ENCODE results near the gene MPP3.

GRCh38 chr17:42675876-42676253 lies 929 bp downstream of the PLEKHH3 start:
- PRO-cap = bidirectional peak, plus-strand start at chr17:42676089, minus-strand start at chr17:42676011
- RAMPAGE, long total RNA, 4 experiments = no peak in any of the 4 experiments

DNA sequence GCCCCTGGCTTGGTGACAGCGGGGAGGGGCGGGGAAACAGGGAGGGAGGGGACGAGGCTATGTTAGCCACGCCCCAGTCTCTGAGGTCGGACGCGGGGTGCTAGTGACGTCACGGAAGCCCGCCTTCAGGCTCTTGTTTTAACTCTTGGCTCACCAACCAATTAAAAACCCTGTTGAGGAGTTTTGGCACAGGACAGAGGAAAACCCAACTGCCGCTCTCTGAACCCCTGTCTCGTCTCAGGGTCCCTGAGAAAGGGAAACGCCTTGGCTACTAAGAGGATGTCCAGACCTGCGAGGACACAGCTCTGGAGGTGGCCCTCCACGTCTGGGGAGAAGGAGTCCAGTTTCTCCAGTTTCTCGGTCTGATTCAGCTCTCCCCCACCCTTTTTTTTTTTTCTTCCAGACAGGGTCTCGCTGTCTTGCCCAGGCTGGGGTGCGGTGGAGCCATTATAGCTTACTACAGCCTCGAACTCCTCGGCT lies 450 bp upstream of the PLEKHH3 start:
- PRO-cap = no peak
- RAMPAGE, long total RNA, 4 experiments = no peak in any of the 4 experiments

DNA sequence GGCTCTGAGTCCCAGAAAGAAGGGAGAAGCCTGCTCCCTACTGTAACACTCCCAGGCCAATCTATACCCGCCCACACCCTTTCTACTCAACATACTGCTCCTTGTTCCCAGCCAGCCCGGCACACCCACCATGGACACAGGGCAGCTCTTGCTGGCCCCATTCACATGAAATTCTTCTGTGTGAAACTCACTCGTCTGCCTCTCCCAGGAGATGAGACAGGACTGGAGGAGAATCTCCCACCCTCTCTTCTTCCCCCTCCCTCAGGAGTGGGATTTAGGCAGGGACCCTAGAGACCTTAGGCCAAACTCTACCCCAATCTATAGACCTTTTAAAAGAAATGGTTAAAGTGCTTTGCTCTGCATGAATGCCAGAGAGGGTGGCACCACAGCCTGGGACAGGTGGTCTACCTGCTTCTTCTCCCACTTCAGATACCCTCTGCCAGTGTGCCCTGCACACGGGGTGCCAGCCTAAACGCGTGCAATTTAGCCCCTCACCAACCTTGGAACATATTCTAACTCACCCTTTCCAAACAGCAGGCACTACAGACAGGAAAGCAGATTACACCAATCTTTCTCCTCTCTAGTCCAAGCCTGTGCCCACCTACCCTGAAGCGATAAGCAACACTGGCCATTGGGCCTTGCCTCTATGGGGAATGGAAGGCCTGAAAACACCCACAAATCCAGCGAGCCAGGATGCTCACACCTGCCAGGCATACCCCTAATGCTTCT lies 18.8 kb downstream of the CNTNAP1 start:
- PRO-cap = no peak
- RAMPAGE, long total RNA, 4 experiments = start-site peak on the minus strand in 2 of 4 experiments, centred at positions 209 to 334 of the sequence, 26 to 27 reads per replicate

- PRO-cap = no peak
- RAMPAGE, long total RNA, 4 experiments = no peak in any of the 4 experiments
These were observed 27.5 kb downstream of the CNTNAP1 start for GRCh38 chr17:42709523-42710539.

- PRO-cap = no peak
- RAMPAGE, long total RNA, 4 experiments = no peak in any of the 4 experiments
These were observed 688 bp downstream of the AOC3 start for GRCh38 chr17:42851774-42851999.

GRCh38 chr17:42886235-42886799 lies 14.3 kb upstream of the G6PC1 start:
- PRO-cap = no peak
- RAMPAGE, long total RNA, 4 experiments = no peak in any of the 4 experiments

- PRO-cap = no peak
- RAMPAGE, long total RNA, 4 experiments = no peak in any of the 4 experiments
These were observed 13.8 kb upstream of the G6PC1 start for GRCh38 chr17:42886866-42887211.

- PRO-cap = no peak
- RAMPAGE, long total RNA, 4 experiments = no peak in any of the 4 experiments
These were observed 7.4 kb upstream of the G6PC1 start for GRCh38 chr17:42893048-42893754.

GRCh38 chr17:42910985-42911264 lies 10.3 kb downstream of the G6PC1 start:
- PRO-cap = no peak
- RAMPAGE, long total RNA, 4 experiments = no peak in any of the 4 experiments

GRCh38 chr17:42979381-42979751 lies 514 bp downstream of the PTGES3L start:
- PRO-cap = no peak
- RAMPAGE, long total RNA, 4 experiments = no peak in any of the 4 experiments

DNA sequence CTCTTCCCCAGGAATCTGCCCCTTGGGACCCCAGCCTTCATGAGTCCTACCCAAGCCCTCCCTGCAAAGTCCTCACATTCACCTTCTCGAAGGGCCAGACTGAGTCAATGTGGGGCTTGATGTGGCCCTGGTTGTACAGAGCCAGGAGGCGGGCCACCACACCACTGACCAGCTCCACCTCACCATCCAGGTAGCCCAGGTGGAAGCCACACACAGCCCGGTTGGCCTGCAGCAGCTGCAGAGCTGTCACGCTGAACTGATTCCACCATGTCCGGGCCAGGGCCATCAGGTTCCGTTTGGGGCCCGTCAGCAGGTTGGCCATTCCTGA lies 6.0 kb downstream of the VAT1 start:
- PRO-cap = no peak
- RAMPAGE, long total RNA, 4 experiments = start-site peak on the minus strand in 1 of 4 experiments, centred at position 110 of the sequence, 59 reads per replicate

- PRO-cap = bidirectional peak, plus-strand start at chr17:43170306, minus-strand start at chr17:43170305
- RAMPAGE, long total RNA, 4 experiments = start-site peak on the plus strand in 4 of 4 experiments, at chr17:43170437-43170598 at its widest, 10 to 29 reads per replicate; start-site peak on the minus strand in 4 of 4 experiments, at chr17:43170286-43170406 at its widest, 12 to 24 reads per replicate
These were observed 779 bp upstream of the NBR1 start for GRCh38 chr17:43169976-43170894.

DNA sequence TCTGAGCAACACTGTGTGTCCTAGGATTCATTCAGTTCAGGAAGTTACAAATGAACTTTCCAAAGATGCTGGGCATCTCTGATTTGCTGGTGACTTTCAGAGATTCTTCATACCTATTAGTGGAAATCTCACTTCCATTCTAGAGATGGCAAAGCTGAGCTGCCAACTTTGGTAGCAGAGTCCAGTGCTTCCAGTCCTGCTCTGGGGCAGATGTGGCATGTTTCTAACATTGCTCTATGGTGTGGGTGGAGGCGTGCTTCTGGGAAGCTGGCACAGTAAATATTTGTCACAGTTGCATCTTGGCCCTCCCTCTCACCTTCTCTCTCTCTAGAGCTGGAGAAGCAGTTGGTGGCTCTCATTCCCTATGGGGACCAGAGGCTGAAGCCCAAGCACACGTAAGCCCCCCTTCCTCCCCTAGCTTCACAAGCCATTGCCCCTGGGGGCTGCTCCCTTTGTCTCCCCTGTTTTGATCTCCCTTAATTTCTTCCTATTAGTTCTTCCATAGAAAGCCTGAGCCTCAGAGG lies 1.9 kb downstream of the TMEM106A start:
- PRO-cap = no peak
- RAMPAGE, long total RNA, 4 experiments = no peak in any of the 4 experiments

DNA sequence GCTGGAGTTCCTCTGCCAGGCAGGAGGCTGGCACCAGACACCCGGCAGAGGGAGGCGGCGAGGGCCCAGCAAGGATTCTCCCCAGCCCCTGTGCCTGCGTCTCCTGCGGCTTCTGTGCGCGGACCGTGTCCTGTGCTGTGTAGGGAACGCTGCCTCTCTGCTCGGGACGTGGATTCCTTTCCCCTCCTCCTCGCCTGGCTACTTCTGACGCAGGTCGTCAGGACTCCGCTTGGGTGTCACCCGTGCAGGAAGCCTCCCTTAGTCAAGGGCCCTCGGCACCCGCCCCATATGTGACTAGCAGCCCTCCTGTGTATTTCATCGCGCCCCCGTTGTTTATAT lies 18.0 kb upstream of the CCDC200 start:
- PRO-cap = no peak
- RAMPAGE, long total RNA, 4 experiments = no peak in any of the 4 experiments

- PRO-cap = no peak
- RAMPAGE, long total RNA, 4 experiments = no peak in any of the 4 experiments
These were observed 44.7 kb upstream of the CCDC200 start for GRCh38 chr17:43273170-43273505.

GRCh38 chr17:43290987-43291431 lies 62.6 kb upstream of the CCDC200 start:
- PRO-cap = no peak
- RAMPAGE, long total RNA, 4 experiments = no peak in any of the 4 experiments

DNA sequence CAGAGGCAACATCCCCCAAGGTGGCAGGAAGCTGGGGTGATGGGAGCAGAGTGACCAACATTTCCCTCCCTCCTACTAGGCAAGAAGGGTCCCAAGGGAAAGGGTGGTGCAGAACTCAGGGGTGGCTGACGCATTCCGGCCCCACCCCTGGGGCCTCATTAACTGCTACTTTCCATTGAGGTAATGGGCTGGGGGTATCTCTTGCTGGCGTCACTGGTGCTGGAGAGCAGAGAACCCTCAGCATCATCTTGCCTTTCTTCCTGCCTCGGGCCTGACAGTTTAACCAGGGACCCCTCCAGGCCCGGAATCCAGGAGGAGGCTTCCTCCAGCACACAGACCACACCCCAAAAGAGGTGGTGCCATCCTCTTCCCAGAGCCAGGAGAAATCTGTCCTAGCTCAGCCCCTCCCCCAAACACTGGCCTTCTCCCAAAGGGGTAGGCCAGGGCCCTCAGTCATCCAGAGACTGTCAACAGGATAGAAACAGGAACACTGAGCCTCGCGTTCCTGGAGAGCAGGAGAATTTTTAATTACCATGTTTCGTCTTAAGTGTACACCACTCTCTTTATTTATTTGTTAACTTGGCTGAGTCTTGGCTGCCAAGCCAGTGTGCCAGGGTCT lies 5.3 kb downstream of the ETV4 start:
- PRO-cap = no peak
- RAMPAGE, long total RNA, 4 experiments = no peak in any of the 4 experiments

DNA sequence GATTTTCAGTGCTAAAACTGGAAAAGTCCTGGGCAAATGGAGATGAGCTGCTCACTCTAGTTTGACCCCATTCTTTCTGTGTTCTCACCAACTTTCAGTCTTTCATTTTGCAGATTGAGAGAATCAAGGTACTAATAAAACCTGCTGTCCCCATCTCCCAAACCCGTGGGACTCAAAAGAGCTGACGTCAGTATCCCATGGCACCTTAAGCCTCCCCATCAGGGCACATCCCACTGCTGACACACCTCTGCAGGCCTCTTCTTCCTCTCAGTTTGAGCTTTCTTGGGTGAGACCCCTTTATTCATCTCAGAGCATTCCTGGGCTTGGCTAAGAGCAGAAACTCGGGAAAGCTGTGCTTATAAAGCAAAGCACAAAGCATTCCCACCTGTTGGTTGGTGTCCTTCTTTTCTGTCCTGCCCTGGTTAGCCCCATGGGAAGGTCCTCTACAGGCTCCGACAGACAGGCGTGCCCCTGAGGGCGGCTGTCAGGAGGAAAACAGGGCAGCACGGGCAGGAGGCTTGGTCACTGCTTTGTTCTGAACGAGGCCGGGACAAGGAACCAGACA lies 2.0 kb downstream of the MEOX1 start:
- PRO-cap = no peak
- RAMPAGE, long total RNA, 4 experiments = no peak in any of the 4 experiments

GRCh38 chr17:43702613-43703054 lies 40.9 kb upstream of the MEOX1 start:
- PRO-cap = no peak
- RAMPAGE, long total RNA, 4 experiments = no peak in any of the 4 experiments

DNA sequence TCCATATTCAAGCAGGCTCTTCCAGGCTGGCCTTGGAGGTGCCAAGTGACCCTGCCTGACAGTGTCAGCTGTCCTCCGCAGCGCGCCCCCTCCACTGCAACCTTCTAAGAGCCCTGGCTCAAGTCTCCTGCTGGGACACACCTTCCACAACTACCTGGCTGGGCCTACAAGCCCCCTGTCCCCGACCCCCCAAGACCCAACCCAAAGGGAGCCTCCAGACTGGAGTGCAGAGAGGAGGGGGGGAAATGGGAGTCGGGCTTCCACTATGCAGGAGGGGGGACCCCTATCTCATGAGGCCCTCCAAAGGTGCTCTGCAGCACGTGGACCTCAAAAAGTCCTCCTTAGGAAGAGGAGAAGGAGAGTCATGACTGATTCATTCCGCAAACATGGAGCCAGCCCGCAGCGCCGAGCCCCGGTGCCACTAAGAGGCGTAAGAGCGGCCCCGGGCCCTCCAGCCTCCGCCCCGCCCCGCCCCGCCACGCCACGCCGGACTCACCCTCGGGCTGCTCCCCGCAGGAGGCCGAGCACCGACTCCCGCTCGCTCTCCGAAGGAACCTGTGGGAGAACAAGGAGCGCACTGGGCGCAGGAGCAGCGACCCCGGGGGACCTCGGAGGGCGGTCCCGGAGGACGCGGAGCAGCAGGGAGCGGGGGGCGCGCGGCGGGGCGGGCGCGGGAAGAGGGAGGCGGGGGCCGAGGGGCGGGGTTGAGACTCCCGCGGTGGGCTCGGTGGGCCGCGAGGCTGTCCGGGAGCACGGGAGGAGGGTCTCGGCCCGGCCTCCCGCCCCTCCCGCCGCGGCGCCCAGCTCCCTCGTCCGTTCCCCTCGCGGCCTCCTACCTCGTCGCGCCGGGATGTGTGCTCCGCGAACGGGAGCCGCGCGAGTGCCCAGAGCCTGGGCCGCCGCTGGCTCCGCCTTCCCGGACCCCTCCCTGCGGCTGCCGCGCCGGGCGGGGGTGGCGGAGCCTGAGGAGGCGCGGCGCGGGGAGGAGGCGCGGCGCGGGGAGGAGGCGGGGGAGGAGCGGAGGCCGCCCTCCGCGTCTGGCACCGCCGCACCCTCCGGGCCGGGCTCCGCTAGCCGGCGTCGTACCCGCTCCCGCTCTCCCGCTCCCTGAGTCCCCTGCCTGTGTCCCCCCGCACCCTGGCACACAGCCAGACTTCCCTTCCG lies at the start of gene MPP3:
MPP3 (minus strand) TSS at position 882 of the 1,164 bp plus-strand sequence.
- PRO-cap = bidirectional peak, plus-strand start at position 993 of the sequence, minus-strand start at position 852 of the sequence
- RAMPAGE, long total RNA, 4 experiments = start-site peak on the minus strand in 4 of 4 experiments, centred at positions 556 to 902 of the sequence, 9 to 35 reads per replicate